ENCODE measurements around the gene SPDYE21.

DNA sequence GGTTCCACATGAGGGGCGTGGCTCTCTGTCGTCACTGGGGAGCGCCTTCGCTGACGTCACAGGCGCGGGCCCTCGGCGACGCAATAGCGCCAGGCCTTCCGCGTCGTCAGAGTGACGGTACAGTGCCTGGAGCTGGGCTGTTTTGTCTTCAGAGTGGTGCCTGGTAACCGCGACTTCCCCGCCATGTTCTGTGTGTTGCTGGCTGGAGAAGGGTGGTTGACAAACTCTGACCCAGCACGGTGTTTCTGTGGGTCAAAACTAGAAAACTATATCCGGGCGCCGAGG, 76.1 kb upstream of the TMEM248 start:
- PRO-cap, 2 experiments = peak in 2 of 2 experiments; most common plus-strand start position 109 of the sequence (in 2)

DNA sequence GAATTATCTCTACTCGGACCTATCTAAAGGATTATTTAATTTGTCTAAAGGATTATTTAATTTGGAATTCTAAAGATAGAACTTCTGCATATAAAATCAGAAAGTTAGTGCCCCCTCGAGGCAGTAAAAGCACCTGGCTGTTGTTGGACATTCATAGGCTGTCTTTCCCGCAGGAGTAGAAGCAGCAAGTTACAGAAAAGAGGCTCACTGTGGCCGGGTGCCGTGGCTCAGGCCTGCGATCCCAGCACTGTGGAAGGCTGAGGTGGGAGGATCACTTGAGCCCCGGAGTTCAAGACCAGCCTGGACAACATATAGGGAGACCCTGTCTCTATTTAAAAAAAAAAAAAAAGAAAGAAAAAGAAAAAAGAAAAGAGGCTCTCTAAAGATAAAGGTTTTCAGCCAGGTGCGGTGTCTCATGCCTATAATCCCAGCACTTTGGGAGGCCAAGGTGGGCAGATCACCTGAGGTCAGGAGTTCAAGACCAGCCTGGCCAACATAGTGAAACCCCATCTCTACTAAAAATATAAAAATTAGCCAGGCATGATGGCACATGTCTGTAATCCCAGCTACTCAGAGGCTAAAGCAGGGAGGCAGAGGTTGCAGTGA, 27.9 kb downstream of the TMEM248 start:
- PRO-cap, 2 experiments = no peak in any of the 2 experiments

DNA sequence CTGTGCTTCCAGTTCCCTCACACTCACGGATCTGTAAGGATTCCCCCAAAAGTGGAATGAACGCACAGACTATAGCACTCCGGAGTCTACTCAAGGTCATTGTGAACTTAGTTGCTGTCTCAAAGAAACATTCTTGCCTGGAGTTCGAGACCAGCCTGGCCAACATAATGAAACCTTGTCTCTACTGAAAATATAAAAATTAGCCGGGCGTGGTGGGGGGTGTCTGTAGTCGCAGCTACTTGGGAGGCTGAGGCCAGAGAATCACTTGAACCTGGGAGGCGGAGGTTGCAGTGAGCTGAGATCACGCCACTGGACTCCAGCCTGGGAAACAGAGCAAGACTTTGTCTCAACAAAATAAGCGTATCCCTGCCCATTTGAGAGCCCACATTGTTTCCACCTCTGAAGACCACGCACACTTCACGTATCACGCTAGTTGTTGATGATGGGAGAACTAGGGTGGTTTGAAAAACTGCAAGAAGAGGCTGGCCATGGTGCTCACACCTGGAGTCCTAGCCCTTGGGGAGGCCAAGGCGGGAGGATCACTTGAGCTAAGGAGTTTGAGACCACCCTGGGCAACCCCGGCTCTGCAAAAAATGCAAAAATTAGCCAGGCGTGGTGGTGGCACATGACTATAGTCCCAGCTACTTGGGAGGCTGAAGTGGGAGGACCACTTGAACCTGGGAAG, 35.8 kb downstream of the SBDS start:
- PRO-cap, 2 experiments = no peak in any of the 2 experiments

DNA sequence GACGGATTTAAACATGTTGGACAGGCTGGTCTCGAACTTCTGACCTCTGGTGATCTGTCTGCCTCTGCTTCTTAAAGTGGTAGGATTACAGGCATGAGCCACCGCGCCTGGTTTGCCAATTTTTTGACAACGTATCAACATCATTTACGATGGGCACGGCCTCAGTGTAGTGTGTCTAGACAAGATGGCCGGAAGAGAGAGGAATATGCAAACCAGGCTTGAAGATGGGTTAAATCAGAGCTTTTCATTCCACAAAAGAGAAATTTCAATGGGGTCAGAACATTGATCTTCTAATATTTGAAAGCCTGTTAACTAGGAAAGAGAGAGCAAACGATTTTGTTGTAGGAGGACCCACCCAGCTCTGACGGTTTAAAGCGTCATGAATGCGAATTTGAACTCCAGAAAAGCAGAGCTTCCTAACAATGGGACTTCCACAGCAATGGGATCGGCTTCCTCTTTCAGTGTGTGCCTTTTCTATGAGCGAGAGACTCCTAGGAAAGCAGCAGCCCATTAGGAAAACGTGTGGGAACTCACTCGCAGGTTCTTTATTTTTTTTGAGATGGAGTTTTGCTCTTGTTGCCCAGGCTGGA, at the start of gene SPDYE21:
Gene SPDYE21 (plus strand): TSS at position 419 of the 590 bp plus-strand sequence.
- PRO-cap, 2 experiments = no peak in any of the 2 experiments

DNA sequence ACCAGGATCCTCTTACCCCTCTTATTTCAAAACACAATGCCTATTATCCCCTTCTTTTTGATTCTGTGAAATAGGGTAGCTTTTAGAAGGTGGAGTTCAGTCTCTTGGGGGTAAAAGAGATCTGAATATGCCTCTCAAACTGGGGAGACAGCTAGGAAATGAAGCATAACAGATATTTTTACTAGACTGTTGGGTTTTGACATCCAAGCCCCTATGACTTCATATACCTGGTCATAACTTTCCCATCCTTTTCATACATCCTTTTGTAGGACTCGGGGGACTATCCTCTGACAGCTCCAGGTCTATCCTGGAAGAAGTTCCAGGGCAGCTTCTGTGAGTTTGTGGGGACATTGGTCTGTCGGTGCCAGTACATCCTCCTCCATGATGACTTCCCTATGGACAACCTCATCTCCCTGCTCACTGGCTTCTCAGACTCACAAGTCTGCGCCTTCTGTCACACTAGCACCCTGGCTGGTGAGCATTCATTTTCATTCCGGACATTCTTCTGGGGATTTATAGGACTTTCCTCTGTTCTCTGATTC, 32.0 kb downstream of the SPDYE21 start:
- PRO-cap, 2 experiments = no peak in any of the 2 experiments

- PRO-cap, 2 experiments = no peak in any of the 2 experiments
Measured at GRCh38 chr7:68422384-68422710, 1145.6 kb downstream of the SPDYE21 start.

DNA sequence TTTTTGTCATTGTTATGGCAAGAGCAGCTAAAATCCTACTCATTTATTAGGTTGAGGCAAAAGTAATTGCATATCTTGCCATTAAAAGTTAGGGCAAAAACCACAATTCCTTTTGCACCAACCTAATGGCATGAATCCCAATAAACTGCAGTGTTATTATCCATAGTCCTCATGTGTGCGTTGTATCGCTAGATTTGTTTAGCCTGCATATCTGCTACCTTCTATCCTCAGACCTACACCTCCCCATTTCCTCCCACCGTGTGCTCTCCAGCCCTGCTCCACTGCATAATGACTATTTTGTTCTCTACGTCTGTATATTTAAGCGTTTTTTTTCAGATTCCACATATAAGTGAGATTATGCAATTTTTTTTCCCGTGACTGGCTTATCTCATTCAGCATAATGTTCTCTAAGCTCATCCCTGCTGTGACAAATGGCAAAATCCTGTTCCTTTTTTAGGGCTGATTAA, 1036.2 kb upstream of the AUTS2 start:
- PRO-cap, 2 experiments = no peak in any of the 2 experiments

DNA sequence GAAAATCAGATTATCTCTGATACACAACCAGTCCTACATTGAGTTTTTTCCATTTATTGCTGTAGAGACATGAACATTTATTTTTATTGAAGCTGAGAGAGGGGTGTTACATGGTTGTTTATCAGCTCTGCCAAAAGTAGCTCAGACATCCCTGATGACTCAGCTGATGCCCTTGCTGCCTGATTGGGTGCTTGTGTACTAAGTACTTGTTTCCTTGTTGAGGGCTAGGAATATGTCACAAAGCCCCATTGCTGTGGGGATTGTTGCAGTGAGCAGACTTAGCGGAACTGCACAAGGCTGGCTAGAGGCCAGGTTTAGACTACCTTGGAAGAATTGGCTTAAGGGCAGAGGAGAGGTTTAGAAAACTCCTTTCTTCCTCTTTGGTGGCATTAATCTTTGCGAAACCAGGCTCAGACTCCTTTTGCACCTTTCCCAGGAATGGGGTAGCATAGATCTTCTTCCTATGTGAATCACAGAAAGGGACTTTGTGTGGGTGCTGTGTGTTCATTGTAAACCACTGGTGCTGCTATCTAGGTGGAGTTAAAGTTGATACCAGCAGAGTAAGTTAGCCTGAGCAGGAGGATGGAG, 110.7 kb downstream of the AUTS2 start:
- PRO-cap, 2 experiments = no peak in any of the 2 experiments

DNA sequence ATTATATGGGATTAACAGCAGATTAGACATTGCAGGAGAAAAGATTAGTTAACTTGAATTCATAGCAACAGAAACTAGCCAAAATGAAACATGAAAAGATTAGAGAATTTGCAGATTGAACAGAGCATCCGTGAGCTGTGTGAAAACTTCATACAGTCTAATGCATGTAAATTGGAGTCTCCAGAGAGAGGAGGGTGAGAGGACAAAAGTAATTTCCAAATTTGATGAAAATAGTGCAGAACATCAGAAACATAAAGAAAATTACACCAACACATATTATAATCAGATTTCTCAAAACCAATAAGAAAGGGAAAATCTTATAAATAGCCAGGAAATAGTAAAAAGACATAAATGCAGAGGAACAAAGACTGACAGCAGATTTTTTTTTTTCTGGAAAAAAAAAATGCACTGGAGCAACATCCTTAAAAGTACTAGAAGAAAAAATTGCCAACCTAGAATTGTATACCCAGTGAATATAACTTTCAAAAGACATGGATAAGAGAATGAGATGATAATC, 553.8 kb downstream of the AUTS2 start:
- PRO-cap, 2 experiments = no peak in any of the 2 experiments

DNA sequence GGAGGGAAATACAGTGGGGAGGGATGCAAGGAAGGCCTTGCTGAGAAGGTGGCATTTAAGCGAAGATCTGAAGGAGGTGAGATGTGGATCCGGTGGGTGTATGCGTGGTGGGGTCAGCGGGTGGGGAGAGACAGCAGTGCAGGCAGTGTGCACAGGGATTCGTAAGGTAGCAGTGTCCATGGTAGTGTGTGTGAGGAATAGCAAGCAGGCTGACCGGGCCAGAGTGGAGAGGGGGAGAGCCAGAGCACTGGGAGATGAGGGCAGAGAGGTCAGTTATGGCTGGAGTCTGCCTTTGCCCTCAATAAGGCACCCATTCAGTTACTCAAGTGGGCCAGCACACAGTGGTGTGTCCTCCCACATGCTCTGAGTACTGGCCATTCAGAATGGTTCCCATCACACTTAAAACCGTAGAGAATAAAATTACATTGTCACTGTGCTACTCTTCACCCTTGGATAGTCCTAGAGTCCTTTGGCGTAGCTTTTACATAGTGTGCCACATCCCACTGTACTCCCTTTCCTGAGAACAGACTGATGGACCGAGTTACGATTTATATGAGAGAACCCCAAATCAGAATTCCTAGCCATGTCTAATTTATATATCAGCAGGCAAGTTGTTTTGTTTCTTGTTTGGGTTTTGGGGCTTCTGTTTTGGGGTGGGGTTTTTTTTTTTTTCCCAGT, 660.1 kb upstream of the GALNT17 start:
- PRO-cap, 2 experiments = no peak in any of the 2 experiments

DNA sequence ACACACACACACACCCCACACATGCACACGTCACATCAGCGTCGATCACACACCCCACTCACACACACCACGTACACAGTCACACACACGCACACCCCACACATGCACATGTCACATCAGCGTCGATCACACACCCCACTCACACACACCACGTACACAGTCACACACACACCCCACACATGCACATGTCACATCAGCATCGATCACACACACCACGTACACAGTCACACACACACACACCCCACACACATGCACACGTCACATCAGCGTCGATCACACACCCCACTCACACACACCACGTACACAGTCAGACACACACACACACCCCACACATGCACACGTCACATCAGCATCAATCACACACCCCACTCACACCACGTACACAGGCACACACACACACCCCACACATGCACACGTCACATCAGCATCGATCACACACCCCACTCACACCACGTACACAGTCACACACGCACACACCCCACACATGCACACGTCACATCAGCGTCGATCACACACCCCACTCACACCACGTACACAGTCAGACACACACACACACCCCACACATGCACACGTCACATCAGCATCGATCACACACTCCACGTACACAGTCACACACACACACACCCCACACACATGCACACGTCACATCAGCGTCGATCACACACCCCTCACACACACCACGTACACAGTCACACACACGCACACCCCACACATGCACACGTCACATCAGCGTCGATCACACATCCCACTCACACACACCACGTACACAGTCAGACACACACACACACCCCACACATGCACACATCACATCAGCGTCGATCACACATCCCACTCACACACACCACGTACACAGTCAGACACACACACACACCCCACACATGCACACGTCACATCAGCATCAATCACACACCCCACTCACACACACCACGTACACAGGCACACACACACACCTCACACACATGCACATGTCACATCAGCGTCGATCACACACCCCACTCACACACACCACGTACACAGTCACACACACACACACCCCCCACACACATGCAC, 635.4 kb upstream of the GALNT17 start:
- PRO-cap, 2 experiments = no peak in any of the 2 experiments

- PRO-cap, 2 experiments = no peak in any of the 2 experiments
Measured at GRCh38 chr7:70598931-70599888, 532.7 kb upstream of the GALNT17 start.

DNA sequence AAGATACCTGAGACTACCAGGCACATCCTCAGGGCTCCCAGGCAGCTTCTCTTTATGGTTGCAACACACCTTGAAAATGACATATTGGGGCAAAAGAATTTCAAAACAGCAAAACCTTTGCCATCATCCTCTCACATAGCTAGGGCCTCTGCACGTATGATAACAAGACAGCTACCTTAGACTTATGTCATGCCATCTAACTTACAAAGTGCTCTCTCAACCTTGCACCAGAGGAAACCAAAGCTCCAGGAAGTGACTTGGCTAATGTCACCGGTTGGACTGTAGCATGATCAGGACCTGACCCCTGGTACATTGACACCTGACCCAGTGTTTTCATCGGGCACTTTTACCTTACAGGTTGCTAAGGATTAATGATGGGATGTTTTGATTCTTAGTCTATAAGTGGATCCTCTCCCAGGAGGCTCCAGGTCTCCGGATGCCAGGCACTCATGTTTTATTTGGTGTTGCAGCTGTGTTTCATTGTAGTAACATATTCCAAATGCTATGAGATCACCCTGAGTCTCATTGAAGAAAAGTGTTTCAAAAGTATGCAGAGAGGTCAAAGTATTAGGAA, 529.8 kb upstream of the GALNT17 start:
- PRO-cap, 2 experiments = no peak in any of the 2 experiments

DNA sequence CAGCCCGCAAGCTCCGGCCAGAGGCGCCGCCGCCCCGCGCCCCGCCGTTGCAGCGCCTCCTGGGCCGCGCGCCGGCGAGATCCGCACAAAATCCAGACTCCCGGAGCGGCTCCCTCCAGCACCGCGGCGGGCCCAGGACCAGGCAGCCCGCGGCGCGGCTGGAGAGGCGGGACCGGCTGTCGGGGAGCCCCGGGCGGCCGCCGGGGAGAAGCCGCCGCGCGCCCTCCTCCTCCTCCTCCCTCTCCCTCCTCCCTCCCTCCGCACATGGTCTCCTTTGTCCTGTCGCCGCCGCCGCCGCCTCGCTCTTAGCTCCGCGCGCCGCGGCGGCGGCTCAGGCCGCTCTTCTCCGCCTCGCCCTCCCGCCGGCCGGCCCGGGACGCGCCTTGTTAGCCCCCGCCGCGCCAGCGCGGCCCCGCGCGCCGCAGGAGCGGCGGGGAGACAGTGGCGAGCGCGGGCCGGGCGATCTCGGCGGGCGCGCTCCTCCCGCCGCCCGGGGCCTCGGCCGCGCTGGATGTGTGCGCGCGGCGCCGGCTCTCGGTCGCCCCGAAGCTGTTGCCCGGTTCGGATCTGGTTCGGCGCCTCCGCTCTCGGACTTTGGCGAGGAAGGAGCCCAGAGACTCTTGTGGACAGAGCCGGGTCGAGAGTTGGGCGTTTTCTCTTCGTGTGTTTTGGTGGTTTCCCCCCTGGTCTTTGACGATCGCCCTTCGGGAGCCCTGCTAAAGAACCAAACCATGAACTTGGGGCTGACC, 437.5 kb upstream of the GALNT17 start:
- PRO-cap, 2 experiments = peak in 1 of 2 experiments; most common plus-strand start position 118 of the sequence (in 1); most common minus-strand start position 181 of the sequence (in 1)

DNA sequence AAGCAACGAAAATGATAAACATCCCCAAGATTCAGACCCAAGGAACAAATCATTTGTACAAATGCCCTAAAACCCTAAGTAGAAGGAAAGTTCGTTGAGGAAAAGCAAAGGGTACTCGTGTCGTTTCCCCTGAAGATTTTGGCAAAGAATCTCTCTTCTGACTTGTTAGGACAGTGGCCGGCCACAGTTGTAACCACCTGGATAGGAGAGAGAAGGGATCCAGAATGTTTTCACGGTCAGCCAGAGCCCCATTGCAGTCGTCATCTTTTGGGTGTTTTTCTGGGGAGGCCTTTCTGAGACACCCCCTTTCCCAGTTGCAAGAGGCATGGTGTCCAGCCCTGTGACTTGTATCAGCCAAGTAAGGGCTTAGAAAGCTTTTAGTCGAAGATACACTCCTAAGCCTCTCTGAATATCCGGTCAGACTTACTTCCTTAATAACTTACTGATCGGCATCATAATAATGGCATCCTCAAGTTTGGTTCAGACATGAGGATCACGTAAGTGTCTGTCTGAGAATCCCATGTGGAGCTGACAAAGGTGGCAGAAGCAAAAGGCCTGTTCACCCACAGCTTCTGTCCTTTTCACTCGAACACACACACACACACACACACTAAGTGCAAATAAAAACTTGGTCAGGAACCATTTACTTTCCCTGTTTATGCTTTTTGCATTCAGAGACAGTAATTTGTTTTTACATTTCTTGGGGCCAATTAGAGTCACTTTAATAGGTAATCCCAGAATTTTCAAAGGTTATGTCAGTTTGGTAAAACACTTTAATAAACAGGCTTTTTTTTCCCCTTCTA, 435.7 kb upstream of the GALNT17 start:
- PRO-cap, 2 experiments = no peak in any of the 2 experiments

- PRO-cap, 2 experiments = no peak in any of the 2 experiments
Measured at GRCh38 chr7:71135550-71136000, 3.6 kb downstream of the GALNT17 start.

DNA sequence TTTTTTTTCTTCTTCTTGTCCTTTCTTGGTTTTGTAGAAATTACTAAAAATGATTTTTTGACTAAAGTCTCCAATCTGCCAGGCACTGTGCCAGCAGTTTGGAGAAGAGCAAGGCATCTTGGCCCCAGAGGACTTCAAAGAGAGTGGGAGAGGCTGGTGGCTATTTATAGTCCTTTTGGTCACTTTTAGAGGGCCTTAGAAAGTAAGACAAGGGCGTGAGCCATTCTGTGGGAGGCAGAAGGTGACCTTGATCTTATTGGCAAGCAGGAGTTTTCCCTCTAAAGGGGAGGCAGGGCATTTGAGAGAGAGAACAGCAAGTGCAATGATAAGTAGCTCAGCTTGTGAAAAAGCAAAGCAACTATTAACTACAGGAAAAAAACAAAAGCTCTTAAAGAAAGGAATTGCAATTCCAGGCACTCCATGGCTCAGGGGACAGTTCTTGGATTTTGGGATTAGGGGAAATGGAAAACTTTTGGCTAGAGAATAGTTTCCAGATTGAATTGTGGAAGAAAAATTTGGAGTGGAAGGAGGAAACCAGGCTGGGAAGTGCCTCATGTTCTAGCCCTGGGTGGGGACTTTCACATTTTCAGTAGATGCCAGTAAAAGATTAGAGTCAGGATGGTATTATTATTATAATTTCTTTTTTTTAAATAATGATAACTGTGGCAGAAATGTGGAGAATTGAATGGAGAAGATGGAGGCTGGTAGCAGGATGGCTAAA, 212.1 kb downstream of the GALNT17 start:
- PRO-cap, 2 experiments = no peak in any of the 2 experiments

DNA sequence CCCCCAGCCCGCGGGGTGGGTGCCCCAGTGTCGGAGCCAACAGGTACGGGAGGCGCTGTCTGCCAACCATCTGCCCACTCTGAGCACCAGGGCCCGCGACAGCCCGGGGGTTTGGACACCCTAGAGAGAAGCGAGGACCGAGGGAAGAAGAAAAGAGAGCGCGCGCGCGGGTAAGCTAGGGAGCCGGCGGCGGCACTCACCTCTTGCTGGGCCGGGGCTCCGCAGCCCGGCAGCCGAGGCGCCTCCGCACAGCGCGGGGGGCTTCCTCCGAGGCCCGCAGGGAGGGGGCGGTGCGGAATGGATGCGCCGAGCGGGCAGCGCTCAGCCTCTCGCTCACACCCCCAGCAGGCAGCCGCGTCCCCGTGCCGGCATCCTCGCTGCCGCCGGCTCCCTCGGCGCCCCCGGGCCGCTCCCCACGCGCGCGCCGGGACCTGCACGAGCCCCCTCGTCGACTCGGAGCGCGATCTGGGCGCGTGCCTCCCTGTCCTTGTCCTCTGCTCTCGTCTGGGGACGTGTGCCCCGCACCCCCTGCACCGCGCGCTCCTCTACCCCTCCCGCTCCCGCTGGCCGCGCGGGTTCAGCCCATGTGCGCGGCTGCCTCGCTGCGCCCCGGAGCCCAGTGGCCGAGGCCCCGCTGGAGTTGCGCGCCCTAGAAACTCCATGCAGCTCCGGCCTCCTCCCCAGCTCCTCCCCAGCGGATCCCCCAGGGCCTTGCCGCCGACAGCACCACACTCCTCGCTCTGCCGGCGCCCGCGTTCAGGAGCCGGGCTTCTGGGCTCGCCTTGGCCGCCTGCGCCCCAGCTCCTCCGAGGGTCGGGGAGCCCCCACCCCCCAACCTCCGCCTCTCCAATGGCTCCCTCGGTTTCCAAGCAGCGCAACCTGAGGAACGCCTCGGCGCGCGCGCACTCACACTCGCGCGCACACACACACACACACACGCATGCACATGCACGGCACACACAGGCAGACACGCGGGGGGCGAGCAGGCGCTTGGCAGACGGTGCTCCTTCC, 75.3 kb downstream of the CALN1 start:
- PRO-cap, 2 experiments = peak in 1 of 2 experiments; most common plus-strand start position 956 of the sequence (in 1); most common minus-strand start position 394 of the sequence (in 1)

DNA sequence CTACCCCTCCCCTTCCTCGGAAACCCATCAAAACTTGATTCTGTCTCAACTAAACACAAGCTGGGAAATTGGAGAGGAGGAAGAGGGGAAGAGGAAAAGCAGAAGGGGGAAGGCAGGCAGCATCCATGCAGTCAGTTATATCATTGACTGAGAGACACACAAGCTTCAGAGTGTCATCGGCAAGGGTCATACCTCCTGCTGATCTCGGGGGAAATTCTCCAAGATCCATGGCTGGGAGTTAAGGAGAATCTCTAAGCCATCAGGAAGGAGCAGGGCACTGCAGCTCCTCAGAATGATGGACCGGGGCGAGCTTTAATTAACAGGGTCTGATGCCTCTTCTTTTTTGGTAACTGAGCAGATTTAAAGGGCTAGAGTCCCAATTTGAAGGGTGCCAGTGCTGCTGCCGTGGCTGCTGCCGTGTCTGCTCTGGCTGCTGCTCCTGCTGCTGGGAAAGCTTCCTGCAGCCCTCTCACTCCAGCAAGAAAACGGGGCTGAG, 34.8 kb upstream of the CALN1 start:
- PRO-cap, 2 experiments = peak in 1 of 2 experiments; most common plus-strand start position 58 of the sequence (in 1); most common minus-strand start position 294 of the sequence (in 1)

- PRO-cap, 2 experiments = peak in 1 of 2 experiments; most common plus-strand start chr7:72828472 (in 1)
Measured at GRCh38 chr7:72828406-72828605, 306 bp upstream of the TYW1B start.